Skeletal muscle cell (primary cell): ENCODE measurements around the gene FUBP1.

DNA sequence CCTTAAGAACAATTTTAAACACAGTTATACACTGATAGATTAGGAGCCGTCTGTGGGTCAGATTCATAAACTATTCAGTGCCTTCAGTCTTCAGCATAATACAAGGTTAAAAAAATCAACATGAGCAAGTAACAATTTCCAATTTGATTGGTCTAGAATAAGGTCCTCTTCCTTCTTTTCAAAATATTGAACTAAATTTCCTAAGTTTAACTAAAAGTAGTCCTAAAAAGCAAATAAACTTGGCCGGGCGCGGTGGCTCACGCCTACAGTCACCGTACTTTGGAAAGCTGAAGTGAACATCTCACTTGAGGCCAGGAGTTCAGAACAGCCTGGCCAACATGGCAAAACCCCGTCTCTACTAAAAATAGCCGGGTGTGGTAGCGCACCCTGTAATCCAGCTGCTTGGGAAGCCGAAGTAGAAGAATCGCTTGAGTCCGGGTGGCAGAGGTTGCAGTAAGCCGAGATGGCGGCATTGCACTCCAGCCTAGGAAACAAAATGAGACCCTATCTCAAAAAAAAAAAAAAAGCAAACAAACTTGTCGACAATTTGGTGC, 15.7 kb downstream of the ANKRD13C start:
- RRBS: over 99% methylated on average over 2 of the region's 15 CpGs

- RRBS: no CpG with 5 or more reads among the region's 2 CpGs
Measured at GRCh38 chr1:71067254-71068003, 13.4 kb downstream of the ZRANB2 start.

- RRBS: no CpG with 5 or more reads among the region's 1 CpG
Measured at GRCh38 chr1:71193084-71193505, 112.3 kb upstream of the ZRANB2 start.

GRCh38 chr1:72898465-72899670, 616.5 kb upstream of the NEGR1 start:
- RRBS: no CpG with 5 or more reads among the region's 34 CpGs

GRCh38 chr1:75677456-75677847, 47.1 kb upstream of the ACADM start:
- RRBS: no CpG with 5 or more reads among the region's 5 CpGs

- RRBS: no CpG with 5 or more reads among the region's 16 CpGs
Measured at GRCh38 chr1:75725800-75726505, 1.4 kb downstream of the ACADM start.

DNA sequence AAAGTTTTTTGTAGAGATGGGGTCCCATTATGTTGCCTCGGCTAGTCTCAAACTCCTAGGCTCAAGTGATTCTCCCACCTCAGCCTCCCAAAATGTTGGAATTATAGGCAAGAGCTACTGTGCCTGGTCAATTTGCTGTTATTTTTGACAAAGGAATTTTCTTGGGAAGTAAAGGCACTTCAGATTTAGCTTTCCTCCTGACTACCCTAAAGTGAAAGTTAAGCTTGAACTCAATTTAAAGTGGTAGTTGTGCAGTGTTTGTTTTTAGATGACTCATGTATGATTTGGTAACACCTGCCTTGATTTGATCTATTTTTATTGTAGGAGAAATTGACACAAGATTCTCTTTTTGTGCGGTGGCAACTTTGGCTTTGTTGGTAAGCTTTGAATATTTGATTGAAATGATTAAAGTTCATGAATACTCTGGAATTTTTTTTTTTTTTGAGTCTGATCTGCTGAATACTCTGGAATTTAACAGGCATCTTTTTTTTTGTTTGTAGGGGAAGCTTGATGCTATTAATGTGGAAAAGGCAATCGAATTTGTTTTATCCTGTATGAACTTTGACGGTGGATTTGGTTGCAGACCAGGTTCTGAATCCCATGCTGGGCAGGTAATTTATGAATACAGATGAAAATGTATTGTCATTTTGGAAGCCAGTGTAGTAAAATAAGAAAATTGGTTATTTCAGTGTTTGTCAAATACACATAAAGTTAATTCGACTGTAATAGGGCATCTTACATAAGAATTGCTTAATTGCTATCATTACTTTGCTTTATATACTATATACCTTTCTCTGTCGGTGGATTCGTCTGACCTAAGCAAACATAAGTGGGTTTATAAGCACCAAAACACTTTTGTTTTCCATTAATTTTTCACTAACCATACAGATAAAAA, 5.2 kb downstream of the RABGGTB start:
- RRBS: no CpG with 5 or more reads among the region's 7 CpGs

DNA sequence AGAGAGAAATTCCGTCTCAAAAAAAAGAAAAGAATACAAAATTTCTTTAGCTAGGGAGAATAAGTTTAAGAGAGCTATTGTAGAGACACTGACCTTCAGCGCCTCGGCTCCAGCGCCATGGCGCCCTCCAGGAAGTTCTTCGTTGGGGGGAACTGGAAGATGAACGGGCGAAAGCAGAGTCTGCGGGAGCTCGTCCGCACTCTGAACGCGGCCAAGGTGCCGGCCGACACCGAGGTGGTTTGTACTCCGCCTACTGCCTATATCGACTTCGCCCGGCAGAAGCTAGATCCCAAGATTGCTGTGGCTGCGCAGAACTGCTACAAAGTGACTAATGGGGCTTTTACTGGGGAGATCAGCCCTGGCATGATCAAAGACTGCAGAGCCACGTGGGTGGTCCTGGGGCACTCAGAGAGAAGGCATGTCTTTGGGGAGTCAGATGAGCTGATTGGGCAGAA, 167.6 kb upstream of the ST6GALNAC5 start:
- RRBS: 90% methylated on average over 4 of the region's 22 CpGs

DNA sequence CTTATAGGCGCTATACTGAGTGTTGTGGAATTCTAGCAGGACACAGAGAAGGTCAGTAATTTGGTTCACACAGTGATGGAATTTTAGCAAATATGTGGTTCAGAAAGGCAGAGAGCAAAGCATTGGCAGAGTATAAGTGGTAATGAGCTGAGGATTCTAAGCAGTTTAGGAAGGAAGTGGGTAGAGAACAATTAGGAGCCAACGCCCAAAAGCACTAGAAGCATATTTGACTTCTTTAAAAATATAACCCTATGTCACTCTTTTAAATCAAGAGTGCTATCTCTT, 149.5 kb downstream of the AK5 start:
- RRBS: no CpG with 5 or more reads among the region's 2 CpGs

- RRBS: no CpG with 5 or more reads among the region's 2 CpGs
Measured at GRCh38 chr1:77569834-77570071, 112.7 kb downstream of the ZZZ3 start.

- RRBS: no CpG with 5 or more reads among the region's 4 CpGs
Measured at GRCh38 chr1:77605072-77605737, 77.3 kb downstream of the ZZZ3 start.

DNA sequence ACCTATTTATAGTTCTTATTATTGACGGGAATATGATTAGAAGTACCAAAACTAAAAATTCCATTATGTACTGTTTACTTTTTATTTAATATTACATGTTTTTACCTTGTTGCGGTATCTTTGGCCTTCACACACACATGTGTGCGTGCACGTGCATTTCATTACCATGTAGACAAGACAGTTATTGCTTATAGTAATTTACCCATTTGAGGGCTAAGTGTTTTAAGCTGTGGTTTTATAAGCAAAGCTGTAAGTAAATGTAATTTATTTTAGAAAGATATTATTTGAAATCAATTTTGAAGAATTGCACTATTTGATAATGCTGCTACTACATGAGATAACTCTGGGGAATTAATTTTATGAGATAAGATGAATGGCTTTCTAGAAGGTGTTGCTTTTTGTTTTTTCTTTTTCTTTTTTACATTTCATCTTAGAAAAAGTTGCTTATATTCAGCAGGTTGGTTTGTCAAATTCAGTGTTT, 11.0 kb upstream of the NEXN start:
- RRBS: no CpG with 5 or more reads among the region's 4 CpGs

GRCh38 chr1:77942794-77943167, 36.1 kb downstream of the FUBP1 start:
- RRBS: no CpG with 5 or more reads among the region's 2 CpGs

DNA sequence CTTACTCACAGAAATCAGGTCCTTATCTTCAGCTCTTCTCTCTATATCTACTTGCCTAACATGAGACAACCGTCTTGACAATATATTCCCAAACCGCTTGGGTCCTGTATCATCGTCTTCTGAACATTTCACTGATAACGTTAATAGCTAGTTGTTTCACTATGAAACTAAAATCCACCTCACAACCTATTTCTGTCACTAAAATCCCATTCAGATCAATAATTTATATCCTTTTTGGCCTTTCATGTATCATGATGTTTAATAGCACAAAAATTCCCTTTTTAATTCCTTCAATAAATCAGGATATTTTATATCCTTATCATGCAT, 18.1 kb downstream of the FUBP1 start:
- RRBS: no CpG with 5 or more reads among the region's 4 CpGs

DNA sequence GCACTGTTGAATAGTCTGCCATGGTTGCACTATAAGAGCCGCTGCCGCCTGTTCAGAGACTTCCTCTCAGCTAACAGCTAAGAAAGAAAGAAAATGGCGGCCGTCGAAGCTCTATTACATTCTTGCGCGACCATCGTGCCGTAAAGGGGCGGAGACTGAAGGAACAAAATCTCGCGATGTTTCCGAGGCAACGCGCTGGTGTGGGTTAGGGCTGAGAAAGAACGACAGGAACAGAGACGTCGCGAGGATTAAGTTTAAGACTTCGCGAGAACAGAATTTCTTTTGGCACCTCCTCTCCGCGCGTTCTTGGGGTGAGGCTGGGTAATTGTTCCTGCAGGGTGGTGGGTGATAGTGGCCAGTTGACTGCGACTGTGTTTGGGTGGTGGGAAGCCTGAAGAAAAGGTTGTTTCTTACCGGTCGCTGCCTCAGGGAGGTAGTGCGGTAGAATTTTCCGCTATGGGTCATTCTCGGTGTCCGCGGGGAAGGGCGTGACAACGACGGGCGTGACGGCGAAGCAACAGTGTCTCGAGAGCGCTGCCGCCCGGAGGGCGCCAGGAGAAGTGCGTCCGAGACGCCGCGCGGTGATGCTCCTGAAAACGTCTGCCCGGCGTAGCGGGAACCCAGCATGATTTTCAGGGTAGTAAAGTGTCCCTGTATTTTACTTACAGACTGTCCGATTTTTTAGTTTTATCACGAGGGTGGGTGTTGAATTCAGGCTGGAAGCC, at the start of gene FUBP1:
Gene FUBP1 (minus strand): TSS at position 90 of the 725 bp plus-strand sequence.
- RRBS: under 1% methylated on average over 10 of the region's 55 CpGs

DNA sequence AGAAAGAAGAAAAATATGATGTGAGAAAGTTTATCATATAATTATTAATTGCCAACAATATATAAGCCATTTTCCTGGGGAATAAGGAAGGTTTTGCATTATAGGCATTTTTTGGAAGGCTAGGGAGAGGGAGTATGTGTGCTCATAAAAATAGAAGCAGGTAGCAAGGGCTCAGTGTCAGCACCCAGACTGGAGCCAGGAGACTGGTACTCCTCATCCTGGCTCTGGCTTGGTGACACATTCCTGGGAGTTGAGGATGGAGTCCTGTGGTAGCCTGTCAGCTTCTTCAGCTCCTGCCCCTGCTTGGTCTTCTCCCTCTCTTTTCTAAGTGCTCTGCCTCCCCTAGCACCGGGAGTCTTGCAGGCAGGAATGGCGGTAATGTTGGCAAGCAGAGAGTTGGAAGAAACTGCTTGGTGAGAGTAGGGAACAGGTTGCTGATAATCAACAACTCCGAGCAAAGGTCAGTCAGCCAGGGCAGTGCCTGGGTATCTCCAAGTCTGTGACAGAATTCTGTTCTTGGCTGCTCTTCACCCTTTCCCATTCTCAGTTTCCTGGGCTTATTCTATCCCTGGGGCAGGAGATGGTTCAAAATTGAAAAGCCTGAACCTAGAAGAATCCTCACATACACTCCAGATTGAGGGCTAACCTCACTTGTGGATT, 23.0 kb downstream of the GIPC2 start:
- RRBS: no CpG with 5 or more reads among the region's 3 CpGs

- RRBS: no CpG with 5 or more reads among the region's 3 CpGs
Measured at GRCh38 chr1:79052804-79053263, 46.3 kb upstream of the ADGRL4 start.

DNA sequence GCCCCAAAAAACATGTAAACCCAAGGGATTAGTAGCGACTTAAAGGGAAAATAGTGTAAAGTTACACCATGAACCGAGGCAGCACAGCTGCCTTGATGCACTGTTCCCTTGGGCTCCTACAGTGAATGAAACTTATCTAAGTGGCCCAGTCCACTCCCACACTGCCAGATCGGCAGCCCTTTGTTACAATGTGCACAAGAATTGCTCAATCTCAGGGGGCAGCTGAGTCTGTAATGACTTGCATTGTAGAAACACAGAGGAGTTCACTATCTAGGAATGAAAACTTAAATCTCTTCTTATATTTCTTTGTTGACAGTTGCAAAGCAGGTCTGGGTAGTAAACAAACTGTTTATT, 120.7 kb upstream of the ADGRL2 start:
- RRBS: no CpG with 5 or more reads among the region's 3 CpGs

DNA sequence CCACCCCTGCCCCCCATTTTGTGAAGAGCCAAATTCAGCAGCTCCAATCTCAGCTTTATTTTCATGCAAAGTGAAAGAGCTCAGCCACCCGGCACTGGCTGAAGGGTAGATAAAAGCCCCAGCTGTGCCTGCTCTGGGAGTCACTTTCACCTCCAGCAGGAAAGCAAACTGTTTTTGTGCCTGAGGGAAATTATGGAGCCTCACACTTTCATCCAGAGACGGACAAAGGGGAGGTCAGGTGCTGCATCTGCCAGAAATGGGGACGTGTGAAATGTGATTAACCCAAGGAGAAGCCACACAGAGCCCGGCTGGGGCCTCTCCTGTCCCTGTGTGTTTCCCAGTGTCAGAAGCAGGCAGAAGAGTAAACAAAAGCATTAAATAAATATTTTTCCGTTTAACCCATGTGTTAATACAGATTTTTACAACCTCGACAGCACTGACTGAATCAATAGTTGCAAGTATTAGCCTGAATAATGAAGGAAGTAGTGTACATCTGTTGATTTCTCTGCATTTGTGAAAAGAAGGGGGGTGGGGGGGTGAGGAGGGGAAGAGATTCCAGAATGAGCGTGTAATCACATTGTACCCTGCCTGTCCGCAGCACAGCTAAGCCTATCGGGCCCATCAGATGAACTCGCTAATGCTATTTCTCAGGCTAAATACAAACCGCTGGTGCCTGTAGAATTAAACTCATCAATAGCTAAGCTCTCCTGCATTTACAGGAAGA, 305.8 kb downstream of the TTLL7 start:
- RRBS: no CpG with 5 or more reads among the region's 11 CpGs